Breast epithelium (tissue), 2 donors: ENCODE measurements around the genes CHAF1A and UBXN6.

DNA sequence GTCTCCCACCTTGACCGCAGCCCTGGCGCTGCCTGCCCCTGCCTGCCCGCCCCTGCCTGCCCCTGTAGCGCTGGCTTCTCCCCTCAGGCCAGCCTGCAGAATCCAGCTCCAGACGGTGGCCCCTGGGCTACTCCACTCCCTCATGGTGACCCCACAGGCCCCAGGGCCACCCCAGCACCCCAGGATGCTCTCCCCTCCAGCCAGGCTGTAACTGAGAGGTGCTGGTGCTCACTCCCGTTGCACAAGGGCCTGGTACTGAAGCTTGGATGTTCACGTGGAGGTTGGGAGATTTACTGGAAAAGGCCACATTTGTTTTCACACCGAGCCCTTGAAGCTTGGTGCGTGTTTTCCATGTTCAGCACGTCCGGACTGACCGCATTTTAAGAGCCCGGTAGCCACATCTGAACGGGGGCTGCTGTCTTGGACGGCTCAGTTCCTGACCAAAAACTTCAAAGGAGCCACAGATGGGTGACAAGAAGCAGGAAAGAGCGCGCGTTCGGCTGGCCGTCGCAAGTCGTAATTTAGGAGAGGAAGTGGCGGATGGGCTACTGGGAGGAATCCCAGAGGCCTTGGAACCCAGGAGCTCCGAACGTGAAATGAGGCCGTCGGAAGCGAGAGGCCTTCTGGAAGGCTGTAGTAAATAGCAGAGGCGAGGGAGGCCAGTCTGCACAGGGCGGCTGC, 11.2 kb downstream of the MAP2K2 start:
- PRO-cap: no peak
- RAMPAGE, long total RNA, 2 experiments: no peak in any of the 2 experiments

- PRO-cap: no peak
- RAMPAGE, long total RNA, 2 experiments: no peak in any of the 2 experiments
Observed at GRCh38 chr19:4144796-4145418, 8.5 kb upstream of the CREB3L3 start.

- PRO-cap: no peak
- RAMPAGE, long total RNA, 2 experiments: no peak in any of the 2 experiments
Observed at GRCh38 chr19:4358861-4360149, 15.9 kb downstream of the MPND start.

GRCh38 chr19:4360311-4360705, 16.9 kb downstream of the MPND start:
- PRO-cap: no peak
- RAMPAGE, long total RNA, 2 experiments: no peak in any of the 2 experiments

DNA sequence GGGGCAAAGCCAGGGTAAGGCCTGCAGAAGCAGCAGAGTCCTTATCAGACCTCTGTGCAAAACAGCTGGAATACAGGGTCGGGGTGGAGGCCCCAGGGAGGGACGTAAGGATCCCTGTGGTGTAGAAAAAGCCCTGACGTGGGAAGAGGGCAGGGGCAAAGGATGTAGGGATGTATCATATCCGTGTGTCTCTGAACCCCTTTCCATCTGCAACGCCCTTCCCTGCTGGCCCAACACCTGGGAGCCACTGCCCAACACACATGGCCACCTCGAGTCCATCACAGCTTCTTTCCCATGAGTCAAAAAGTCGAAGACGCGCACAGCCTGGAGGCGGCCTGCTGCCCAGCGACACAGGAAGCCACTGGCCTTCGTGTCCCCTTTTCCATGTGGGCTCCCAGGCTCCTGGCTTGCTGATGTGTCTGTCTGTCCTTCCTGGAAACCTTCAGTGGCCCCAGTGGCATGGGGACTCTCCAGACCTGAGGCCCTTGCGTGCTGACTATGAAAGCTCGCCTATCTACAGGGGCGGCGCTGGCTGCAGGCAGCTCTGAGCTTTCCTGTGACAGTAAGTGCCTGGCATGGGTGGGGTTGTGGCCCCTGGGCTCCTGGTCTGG, 27.8 kb downstream of the SH3GL1 start:
- PRO-cap: no peak
- RAMPAGE, long total RNA, 2 experiments: no peak in any of the 2 experiments

GRCh38 chr19:4379339-4379868, 20.9 kb downstream of the SH3GL1 start:
- PRO-cap: no peak
- RAMPAGE, long total RNA, 2 experiments: no peak in any of the 2 experiments

DNA sequence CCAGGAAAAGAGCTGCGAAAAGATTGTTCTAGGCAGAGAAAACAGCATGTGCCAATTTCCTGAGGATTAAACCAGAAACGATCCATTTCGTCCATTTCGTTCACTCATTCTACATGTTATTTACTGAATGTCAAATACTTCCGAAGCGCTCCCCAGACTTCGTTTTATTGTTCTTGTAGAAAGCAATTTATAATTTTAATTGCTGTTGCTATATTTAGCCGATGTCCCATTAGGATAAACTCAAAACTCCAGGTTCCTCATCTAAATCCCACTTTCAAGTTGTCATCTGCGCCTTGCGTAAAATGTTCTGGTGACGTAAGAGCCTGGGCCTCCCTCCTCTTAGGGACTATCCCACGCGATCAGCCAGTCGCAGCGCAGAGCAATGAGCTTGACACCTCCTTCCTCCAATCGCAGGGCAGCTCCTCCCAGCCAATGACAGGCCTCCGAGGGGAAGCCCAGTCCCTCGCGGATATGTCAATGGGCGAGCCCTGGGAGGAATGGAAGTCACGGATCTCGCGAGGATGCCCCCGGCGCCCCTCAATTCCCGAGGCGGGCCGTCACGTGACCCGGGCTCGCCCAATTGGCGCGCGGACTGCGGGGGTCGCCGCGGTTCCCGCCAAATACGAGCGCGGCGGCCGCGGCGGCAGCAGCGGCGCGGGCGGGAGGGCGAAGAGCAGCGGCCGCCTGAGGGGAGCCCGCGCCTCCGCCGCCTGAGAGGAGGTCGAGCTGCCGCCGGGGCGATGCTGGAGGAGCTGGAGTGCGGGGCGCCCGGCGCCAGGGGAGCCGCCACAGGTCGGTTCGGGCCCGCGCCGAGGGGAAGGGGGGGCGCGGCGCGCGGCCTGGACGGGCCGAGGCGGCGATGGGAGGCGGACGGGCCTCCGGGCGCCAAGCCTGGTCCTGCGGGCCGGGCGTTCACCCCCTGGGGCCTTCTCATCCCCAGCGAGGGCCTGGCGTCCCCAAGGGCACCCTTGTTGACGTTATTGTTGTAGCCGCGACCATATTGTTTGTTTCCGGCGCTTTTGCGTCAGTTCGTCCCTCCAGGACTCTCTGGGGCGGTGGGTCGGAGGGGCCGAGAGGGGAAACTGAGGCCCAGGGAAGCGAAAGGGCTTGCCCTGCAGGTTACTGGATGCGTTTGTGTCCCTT, at the start of gene CHAF1A:
CHAF1A (plus strand) TSS at position 618 of the 1,143 bp plus-strand sequence.
- PRO-cap: bidirectional peak, plus-strand start at position 629 of the sequence, minus-strand start at position 281 of the sequence
- RAMPAGE, long total RNA, 2 experiments: no peak in any of the 2 experiments

DNA sequence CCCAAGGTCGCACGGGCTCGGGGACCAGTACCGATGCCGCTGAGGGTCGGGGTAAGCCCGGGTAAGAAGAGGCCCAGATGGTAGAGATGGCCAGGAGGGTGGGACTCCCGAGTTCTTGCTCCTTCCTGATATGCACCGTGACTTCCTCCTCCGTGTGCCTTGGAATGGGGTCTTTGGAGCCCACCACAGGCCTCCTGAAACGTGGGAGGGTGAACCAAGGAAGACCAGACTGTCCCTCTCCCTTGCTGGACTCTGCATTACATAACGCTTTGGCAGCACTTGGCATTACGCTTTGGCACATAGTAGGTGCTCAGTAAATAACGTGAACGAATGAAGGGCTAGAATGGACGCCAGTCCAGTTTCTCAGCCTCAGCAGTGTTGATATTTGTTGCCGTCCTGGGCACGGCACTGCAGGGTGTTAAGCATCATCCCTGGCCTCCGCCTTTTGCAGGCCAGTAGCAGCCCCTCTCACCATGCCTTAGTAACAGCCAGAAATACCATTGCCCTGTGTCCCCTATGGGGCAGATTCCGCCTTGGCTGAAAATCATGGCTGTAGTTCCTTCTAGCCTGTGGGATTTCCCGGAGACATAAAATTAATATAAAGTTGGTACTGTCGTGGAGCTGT, 876 bp downstream of the CHAF1A start:
- PRO-cap: no peak
- RAMPAGE, long total RNA, 2 experiments: no peak in any of the 2 experiments

DNA sequence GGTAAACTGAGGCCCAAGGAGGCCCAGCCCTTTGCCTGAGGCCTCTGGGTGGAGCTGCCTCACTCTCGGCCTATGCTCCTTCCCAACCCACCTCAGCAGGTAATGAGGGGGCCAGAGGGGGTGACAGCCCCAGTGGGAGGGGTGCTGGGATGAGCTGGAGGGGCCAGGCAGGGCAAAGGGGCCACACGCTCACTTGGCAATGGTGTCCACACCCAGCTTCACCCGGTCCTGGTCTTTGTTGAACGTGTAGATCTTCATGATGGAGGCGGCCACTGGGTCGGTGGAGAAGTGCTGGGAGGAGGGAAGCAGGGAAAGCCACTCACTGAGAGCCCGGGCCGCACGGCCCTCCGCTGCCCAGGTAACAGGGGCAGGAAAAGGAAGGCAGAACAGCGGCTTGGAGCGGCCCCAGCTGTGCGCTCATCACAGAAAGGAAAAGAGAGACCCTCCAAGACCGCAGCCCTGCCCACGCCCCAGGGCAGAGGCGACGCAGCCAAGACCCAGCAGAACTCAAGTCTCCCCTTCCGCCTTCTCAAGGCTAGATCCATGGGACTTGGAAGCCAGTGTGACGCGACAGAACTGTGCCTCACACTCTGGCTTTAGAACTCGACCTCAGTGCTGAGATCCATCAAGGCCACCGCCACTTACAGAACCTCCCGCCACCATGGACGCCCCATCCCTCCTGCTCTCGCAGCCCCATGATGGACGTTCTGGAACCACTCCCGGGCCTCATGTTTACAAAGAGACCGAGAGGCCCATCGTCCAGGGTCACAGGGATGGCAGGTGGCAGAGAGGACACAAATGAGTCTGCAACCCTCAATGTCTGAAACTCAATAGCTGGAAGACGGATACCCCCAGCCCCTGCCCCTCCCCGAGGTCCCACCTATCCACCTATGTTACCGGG, 9.2 kb downstream of the UBXN6 start:
- PRO-cap: no peak
- RAMPAGE, long total RNA, 2 experiments: no peak in any of the 2 experiments

DNA sequence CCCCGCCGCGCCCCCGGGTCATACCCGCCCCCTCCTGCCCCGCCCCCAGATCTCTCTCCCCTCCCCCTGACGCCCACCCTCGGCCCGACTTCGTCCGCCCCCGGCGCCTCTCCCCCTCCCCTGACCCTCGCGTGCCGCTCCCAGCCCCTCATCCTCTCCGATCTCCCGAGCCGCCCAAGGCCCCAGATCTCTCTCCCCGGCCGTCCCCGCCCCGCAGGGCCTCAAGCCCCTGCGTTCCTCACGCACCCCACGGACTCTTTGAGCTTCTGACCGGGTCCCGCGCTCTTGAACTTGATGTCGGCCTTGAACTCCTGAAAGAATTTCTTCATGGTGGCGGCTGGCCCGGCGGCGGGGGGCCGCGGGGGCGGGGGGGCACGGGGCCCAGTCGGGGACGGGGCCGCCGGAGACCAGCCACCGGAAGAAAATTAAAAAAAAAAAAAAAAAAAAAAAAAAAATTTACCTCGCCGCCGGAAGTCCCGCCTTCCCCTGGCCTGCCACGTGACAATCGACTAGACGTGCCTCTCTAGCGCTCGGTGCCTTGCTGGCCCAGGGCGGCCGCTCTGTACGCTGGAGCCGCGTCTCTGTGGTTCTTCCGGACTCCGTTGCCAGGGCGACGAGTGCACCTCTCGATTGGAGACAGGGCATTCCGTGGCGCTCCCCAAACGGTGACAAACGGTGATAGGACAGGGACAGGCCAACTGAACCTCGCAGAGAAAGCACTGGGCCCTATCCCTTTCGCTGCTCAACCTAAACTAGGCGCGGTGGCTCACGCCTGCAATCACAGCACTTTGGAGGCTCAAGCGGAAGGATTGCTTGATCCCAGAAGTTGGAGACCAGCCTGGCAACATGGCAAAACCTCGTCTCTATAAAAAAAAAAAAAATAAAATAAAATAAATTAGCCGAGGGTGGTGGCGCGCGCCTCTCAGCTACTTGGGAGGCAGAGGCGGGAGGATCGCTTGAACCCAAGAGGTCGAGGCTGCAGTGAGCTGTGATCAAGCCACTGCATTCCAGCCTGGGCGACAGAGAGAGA, at the start of gene UBXN6:
UBXN6 (minus strand) TSS at position 426 of the 1,030 bp plus-strand sequence.
- PRO-cap: bidirectional peak, plus-strand start at position 106 of the sequence, minus-strand start outside the sequence; bidirectional peak, plus-strand start at position 608 of the sequence, minus-strand start at position 426 of the sequence
- RAMPAGE, long total RNA, 2 experiments: no peak in any of the 2 experiments

- PRO-cap: no peak
- RAMPAGE, long total RNA, 2 experiments: no peak in any of the 2 experiments
Observed at GRCh38 chr19:4502837-4503768, 15.2 kb downstream of the PLIN4 start.

GRCh38 chr19:4507874-4508242, 10.4 kb downstream of the PLIN4 start:
- PRO-cap: no peak
- RAMPAGE, long total RNA, 2 experiments: no peak in any of the 2 experiments

GRCh38 chr19:4537769-4538946, 1.7 kb downstream of the LRG1 start:
- PRO-cap: no peak
- RAMPAGE, long total RNA, 2 experiments: no peak in any of the 2 experiments

DNA sequence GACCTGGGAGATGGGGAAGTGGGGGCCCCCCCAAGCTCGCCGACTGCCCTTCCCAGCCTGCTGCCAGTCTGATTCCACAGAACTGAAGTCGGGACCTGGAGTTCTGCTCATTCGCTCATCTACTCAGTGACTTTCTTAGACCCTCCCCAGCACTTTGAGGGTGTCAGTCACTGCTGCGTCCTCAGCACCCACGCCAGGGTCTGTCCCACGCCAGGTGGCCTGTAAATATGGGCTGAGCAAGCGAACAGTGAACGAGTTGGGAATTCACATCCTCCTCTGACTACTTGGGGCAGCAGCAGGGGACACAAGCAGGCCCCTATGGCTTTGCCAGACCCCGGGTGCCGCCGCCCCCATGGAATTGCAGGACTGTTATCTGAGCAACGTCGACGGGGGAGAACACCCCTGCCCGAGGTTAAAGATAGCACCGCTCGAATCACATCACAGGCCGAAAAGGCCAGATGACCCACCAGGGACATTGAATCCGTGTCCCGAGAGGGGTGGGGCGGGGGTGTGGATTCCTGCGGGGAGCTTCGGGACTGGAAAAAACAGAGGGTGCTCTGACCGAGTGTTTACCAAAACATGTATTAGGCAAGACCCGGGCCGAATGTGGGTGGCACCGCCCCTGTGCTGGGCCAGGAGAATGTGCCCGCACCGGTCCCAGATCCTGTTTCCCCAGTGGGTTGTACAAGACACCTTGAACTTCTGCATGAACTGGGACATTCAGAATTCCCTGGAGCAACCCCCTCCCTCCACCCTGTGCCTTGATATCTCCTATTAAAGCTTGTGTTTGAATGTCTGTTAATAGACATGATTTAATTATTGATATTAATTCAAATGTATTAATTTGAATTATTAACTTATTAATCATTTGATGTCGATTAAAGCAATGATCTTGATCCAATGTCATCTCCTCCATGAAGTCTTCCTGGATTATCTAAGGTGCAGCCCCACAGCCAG, 9.1 kb downstream of the FEM1A start:
- PRO-cap: unidirectional peak, minus-strand start at position 453 of the sequence
- RAMPAGE, long total RNA, 2 experiments: no peak in any of the 2 experiments

GRCh38 chr19:4817515-4818636, 13.6 kb downstream of the TICAM1 start:
- PRO-cap: no peak
- RAMPAGE, long total RNA, 2 experiments: start-site peak on the minus strand in 1 of 2 experiments, at chr19:4817969-4818043 at its widest, 5 reads per replicate

DNA sequence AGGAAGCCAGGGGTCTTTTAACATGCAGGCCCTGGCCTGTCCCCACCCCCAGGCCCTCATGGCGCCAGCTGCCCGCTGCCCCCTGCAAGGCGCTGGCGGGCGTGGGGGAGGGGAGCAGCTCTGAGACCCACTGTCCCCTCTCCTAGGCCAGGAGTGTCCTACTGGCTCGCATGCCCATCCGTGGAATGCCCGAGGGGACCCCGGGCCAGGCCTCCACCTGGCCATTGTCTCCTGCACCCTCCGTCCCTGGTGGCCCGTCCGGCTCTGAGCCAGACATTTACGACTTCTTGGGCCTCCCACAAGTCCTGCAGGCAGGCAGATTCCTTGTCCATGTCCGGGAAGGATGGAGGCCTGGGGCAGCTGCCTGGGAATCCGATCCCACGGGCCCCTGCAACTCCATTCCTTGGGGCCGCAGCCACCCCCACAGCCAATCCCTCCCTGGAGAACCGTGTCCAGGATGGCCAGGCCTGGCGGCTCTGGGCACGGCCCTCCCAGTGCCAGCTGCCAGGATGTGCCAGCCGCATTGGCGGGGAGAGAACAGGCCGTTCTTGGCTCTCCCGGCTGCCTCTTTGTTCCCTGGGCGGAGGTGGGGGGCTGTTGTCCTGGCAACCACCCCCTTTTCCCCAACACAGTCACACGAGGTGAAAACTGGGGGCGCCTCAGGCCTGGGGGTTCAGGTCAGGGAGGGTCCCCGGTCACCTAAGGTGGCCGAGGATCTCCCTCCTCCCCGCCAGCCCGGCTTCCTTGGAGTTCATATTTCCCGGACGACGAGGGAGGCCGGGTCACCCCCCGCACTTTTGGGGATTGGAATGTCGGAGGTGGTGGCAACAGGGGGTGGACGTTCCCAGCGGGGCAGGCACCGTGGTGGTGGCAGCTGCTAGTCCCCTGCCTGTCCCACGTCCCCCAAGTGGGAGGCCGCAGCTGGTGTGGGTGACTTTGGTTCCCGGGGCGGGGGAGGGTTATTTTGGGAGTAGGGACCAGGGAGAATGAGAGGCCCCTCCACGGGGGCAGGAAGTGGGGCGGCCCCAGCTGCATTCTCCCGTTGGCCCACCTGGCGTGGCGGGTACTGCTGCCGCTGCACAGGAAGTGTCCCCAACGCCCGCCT, 10.6 kb upstream of the PLIN3 start:
- PRO-cap: no peak
- RAMPAGE, long total RNA, 2 experiments: no peak in any of the 2 experiments

DNA sequence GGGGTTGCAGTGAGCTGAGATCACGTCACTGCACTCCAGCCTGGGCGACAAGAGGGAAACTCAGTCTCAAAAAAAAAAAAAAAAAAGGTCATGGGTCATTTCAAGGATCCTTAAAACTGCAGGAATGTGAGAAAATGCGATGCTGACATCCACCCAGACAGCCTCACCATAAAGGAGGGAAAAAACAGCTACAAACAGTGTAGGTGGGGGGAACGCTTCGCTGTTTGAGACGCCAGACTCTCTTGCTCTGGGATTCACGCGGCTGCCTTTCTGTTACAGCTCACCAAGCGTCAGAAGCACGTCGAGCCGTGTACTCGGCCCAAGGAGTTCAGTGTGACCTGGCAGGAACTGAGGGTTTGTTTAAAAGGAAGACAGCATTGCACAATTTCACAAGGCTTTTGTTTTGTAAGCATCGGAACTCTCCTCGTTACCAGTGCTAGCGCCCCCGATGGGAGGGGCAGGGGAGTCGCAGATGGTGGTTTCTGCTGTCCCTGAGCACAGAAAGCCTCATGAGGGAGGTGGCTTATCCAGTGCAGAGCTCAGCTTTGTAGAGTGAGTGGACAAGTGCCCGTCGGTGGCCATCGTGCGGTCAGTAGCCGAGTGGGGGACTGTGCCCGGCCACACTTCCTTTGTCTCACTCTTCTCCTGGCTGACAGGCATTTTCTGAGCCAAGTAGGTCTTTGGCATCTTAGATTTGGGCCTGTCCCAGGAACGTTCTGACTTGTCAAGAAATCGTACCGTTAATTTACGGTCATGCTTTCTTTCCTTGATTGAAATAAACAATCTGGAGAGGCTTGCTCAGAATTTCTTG, 7.5 kb downstream of the KDM4B start:
- PRO-cap: unidirectional peak, minus-strand start at position 335 of the sequence
- RAMPAGE, long total RNA, 2 experiments: no peak in any of the 2 experiments

DNA sequence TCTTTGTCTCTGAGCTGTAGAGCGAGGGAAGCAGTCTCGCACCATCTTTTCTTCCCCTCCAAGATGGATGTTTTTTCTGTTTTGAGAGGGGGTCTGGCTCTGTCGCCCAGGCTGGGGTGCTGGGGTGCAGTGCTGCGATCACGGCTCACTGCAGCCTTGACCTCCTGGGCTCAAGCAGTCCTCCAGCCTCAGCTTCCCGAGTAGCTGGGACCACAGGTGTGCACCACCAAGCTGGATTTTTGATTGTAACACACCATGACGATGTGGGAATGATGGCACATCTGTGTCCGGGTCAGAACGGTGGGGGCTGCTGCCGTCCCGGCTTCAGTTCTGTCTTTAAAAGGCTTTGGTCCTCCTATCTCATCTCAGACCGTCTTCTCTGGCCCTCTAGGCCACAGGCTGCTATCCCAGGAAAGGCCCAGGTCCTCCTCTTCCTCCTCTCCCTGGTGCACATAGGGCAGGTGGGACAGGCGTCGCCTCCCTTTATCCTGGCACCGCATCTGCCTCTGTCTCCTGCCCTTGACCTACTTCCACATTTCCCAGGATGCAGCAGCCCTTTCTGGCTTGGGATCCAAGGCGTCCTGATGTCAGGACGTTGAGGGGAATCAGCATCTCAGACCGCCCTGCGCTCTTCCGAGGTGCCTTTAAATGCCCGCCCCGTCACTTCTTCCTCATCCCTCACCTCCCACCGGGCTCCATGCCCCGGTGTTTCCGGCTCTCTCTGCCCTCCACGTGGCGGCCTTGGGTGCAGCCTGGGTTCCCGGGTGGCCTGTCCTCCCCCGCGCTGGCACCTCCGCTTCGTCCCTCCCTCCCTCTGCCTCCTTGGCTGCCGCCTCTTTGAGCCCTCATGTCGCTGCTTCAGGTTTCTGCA, 66.1 kb downstream of the KDM4B start:
- PRO-cap: no peak
- RAMPAGE, long total RNA, 2 experiments: no peak in any of the 2 experiments

DNA sequence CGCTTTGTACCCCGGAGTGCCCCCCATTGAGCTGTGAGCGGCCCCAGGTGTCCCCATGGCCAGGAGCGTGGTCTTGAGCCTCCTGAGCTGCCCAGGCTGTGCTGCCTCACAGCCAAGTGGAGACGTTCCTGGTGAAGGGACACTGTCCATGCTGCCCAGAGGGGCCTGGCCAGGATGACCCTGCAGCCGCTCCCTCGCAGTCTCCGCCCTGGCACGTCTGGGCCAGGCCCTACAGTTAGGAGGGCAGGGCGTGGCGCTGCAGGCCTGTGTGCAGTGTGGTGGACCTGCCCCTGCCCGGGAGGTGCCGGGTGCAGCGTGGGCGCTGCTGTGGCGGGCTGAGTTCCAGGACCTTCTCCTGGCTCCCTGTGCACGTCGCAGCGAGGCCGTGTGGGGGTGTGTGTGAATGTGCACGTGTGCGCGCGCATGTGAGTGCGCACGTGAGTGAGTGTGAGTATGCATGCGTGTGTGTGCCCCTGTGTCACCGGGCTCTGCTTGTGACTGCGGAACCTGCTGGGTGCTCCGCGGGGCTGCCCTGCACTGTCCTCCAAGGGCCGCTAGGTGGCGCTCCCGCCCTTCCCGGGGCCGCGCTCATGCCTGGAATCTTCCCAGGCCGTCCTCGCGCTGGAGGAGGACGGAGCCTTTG, 79.1 kb downstream of the KDM4B start:
- PRO-cap: no peak
- RAMPAGE, long total RNA, 2 experiments: no peak in any of the 2 experiments

DNA sequence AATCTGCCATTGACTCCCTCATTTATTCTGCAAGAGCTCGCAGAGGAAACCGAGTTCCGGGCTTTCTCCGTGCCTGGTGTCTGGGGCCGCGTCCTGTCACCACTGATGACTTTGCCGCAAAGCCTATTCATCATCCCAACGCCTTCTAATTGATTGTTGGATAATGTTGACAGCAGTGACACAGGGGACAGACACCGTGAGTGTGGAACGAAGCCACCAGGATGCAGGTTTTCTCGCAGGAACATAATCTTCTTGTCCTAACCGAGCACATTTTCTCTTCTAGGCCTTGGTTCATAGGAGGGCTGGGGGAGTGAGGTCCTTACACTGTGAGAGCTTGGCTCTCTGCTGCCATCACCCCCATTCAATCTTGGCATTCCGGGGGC, 110.2 kb downstream of the KDM4B start:
- PRO-cap: no peak
- RAMPAGE, long total RNA, 2 experiments: no peak in any of the 2 experiments